Glomerular endothelial cell (primary cell): ENCODE measurements around a stretch of chr15.

- RAMPAGE, long total RNA: no peak
Observed at GRCh38 chr15:69524793-69525201, 72.2 kb downstream of the RPLP1 start.

- RAMPAGE, long total RNA: no peak
Observed at GRCh38 chr15:69591707-69592343, 139.2 kb downstream of the RPLP1 start.

DNA sequence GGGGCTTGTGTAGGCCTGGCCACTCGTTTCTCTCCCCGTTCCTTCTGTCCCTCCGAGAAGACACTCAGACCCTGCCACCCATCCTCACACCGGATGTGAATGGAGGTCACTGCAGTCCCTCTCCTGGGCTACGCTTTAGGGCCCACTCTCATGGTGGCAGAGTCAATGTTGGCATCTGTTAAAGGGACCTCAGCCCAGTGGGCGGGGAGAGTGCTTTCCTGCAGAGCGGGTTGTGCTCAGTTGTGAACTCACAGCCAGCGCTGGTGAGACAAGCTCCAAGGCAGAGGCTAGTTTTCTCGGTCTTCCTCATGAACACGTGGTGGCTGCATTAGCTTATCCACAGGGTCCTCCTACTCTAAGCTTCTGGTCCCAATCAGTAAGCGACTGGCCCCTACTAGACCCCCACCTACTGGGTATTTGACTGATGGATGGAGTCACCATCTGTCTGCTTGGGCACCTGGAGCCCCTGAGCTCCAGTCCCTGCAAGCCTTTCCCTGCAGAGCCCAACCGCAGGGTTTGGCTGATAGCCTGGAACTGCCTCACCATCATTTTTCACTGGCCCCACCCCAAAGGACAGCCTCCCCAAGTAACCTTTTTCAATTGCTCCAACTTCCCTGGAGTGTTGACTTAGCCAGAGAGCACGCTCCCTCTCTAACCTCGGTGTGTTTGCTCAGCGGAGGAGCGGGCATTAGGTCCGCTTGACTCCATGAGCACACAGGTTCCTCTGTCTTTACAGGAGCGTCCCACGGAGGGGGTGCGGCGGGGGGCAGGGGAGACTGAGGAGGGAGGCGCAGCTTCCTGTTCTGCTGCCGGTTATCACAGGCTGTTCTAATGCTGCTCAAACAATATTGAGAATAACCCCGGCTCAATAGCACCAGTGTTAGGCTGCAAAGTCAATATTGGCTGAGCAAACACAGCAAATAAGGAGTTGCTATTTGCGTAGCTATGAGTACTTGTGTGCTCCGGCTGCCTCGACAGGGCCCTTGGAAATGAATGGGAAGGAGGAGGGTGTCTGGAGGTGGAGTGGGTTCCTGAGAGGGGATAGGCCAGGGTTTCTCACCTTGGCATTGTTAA is 141.6 kb downstream of the RPLP1 start:
- RAMPAGE, long total RNA: no peak

DNA sequence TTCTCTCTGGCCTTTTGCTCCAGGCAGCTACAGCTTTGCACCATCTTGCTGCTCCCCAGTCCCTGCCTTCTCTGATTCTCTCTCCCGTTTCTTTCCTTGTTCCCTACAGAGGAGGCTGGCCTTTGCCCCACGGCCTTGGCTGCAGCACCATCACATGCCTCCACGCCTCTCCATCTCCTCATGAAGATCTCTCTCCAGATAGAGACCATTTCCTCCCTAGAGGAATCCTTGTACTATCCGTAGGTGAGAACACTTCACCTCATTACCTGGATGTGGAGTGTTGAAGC is 176.0 kb downstream of the RPLP1 start:
- RAMPAGE, long total RNA: no peak

DNA sequence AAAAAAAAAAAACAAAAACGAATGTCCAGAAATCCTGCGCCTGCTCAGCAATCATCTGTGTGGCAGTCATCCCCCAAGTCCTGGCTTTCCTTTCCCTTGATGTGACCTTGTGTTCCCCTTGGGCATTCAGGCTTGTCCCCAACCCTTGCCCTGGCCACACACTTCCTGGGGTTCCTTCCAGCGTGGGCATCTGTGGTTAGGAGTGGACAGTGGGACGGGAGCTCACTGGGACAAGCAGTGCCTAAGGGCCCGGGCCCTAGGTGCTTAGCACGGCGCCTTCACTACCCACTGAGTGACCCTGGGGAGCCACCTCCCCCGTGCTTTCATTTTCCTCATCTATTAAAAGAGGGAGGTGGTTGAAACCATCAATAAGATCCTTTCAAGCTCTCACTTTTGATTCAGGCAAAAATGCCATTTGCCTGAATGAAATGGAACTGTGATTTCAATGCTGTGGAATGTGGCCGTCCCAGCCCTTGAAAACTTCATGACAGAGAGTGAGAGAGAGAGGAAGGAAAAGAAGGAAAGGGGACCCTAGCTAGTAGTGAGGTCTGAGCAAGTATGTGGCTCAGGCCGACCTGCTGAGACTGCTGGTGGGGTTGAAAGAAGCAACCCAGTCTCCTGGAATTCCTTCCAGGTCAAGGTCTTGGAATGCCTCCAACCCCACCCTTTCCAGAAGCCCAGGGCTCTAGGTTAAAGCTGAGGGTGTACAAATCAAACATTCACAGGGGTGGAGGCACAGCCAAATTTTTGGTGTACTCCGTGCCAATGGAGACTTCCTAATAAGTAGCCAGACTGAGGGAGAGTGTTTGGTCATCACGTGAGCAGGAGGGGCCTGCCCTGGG is 302.9 kb downstream of the TLE3 start:
- RAMPAGE, long total RNA: no peak

DNA sequence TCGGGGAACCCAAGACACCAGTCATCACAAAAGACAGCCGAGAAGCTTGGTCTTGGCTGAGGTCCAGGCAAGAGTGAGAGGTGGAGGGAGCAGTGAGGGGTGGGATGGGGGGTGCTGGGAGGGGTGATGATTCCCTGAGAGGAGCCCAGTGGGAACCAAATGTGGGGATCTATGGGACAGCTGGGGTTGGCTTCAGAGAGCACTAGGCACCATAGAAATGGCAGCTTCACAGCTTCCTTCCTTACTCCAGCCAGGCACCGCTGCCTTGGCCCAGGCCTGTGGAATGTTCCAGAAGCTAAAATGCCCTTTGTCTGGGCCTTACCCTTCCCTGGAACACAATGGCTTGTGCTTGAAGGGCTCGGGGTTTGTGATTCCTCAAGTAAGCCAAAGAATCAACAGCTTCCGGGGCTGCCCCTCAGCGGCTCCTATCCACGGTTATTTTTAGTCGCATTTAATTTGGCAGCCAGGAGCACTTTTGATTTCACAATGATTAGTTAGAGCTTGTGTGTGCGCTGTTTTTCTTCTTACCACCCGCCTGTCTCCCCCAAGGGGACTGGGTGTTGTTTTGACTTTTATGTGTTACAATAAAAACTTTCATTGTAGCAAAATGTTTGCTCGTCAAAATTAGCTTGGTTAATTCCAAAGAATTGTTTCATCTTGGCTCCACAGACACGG is 74.0 kb downstream of the TLE3 start:
- RAMPAGE, long total RNA: no peak

DNA sequence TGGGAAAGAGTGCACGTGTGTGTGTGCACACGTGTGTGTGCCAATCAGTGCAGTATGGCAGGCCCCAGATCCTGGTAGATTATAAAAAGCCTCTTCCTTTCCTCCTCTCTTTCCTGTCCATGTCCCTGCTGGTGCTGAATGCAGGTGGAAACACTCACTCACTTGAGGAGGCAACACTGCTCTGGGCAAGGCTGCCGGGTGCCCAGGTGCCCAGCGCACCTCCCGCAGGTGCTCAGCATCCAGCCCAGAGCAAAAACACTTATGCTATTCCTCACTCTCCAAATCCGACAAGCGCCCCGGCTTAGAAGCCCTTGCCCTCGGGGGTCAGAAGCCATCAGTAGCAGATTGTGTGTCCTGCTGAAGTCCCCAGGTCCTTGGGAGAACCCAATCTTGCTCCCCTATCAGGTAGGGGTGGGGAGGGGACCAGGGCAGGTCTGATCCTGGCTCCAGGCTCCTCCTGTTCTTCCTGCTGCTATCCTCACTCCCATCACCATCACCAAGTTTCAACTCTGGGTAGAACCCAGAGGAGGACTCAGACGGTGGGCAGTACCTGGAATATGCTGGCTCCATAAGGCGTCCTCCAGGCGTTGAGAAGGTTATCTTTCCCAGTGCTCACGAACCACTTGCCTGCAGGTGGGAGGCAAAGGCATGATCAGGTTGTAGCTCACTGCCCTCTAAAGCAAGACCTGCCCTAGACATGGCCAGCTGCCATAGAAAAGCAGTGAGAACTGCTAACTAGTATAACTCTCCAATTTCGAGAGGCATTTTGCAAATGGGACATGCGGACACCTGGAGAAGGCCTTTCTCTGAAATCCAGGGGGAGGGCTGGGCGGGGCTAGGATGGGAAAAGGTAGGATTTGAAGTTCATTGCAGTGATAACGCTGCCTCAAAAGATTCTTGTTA is 46.6 kb downstream of the TLE3 start:
- RAMPAGE, long total RNA: no peak

DNA sequence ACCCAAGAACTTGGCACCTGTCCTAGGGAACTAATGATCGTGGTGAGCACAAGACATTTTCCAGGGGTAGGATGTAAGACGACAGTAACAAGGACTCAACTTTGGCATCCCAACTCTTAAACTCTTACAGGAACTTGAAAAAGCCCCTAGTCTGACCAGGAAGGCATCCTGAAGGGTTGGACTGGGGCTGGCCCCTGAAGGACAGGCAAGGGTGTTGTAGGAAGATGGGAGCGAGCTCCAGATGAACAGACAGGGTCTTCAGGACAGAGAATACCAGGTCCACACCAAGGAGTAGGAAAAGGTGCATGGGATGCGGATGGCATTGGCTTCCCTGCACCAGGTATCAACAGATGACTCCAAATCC is 32.2 kb downstream of the TLE3 start:
- RAMPAGE, long total RNA: no peak

DNA sequence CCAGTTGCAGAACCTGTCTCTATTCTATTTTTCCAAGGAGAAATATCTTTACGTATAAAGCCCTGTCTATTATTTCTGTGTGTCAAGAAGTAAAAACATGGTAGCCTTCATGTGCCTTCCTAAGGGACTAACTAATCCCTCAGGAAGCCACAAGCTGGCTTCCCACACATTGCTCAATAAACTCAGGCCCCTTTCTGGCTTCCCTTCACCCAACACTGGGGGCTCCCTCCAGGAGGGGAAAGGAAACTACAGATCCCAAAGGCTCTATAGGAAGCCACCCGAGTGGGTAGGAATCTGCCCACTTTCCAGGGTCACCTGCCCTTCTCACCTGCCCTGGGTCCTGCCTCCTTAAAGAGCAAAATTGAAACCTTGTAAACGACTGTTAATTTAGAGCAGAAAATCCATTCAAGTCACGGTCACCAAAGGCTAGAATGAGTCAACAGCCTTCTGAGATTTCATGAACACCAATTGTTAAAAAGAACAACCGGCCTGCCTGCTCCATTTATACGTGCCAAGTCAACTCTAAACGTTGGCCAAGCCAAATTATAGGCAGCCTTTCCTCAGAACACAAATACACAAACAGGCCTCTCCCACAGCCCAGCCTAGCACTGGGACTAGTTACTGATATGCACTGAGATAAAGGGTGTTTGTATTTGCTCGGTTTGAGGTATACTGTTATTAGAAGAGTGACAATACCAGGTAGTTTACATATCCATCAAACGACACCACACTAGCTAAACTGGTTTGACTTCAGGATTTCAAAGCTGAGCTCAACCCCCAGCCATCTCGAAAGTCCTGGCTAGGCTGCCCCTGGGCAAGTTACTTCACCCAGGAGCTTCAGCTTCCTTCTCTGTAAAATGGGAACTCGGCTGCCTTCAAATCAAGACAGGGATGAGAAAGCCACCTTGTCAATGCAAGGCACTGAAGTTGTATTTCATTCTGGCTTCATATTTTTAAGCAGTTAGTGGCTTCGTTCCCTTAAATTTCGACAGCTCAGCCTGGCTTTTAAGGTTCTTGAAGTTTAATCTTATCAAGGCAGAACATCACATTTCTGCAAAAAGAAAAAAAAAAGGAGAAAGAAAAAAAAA is 4.3 kb downstream of the TLE3 start:
- RAMPAGE, long total RNA: no peak

GRCh38 chr15:70095982-70096118 is 1.9 kb downstream of the TLE3 start:
- RAMPAGE, long total RNA: no peak

DNA sequence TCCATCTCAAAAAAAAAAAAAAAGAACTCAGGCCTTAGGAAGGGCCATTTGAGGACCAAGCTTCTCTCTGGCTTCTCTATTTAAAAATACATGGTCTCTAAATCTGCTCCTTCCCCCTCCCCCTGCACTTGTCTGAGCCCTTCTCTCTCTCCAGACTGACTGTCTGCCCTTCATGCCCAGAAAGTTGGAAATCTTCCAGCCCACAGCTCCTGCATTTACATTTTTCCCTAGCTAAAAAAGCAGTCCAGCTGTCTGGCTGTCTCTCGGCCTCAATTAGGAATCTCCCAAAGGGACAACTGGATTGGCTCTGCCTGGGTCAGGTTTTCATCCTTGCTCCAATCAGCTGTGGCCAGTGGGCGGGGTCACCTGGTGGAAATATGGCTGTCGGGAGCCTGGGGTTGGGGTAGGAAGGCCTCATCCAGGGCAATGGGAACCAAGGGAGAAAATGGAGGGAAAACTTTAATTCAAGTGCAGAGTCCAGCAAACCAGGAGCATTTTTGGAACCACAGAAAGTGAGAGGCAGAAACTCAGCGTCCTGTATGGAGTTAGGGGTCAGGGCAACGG is 50.8 kb upstream of the TLE3 start:
- RAMPAGE, long total RNA: no peak

DNA sequence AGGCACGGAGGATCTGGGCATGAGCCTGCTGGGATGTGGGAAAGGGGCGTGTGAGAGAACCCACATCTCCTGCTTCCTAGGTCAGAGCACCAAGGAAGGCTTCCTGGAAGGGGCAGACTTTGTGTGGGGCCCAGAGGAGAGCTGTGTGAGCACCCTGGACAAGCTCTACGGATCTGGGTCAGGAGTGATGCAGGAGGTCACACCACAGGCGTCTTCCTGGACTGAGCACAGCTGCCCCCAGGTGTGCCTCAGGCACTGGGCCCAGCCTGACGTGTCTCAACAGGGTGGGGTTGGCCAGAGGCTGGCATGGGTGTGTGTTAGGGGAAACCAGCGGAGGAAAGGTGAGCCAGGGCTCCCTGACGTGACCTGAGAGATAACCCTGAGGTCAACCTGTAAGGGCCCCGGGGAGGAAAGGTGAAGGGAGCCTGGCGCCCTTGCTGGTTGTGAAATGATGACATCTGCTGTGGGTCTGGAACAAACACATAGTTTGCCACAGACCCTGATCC is 100.1 kb upstream of the TLE3 start:
- RAMPAGE, long total RNA: no peak

GRCh38 chr15:70246135-70246334 is 148.3 kb upstream of the TLE3 start:
- RAMPAGE, long total RNA: no peak

GRCh38 chr15:70258305-70259423 is 160.9 kb upstream of the TLE3 start:
- RAMPAGE, long total RNA: no peak

DNA sequence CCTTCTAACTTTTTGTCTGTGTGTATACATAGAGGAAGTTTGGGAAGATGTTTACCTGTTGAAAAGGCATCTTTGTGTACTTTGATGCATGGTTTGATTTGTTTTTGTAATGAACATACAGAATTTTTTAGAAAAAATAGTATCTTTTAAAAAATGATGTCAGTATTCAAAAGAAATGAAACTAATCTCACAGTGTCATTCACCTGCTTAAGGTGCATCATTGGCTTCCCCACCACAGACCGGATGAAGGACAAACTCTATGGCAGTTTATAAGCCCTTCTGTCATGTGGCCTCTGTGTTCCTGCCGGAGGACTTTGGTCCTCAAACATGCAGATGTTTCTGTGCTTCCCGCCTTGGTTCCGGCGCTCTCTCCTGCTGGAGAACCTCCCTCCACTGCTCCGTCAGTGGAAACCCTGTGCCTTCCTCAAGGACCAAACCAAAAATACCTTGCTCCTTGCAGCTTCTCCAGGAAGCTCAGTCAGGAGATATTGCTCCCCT is 326.3 kb downstream of the UACA start:
- RAMPAGE, long total RNA: no peak

GRCh38 chr15:70504037-70505200 is 258.9 kb downstream of the UACA start:
- RAMPAGE, long total RNA: no peak

DNA sequence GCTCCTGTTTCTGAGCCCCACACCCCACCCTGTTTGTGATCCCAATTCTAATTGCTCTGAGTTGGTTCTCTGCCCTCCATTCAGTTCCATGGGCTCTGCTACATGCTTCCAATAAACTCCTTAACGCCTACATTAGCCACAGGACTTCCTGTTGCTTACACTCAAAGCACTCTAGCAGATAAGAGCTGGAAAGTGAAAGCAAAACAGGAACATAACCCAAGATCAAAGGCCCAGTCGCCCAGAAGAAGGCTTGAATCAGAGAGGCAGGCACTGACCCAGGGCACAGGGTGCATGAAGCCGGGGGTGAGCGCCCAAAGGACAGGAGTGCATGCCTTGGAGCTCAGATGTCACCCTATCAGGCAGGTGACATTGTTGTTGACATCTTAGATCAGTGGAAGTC is 235.1 kb downstream of the UACA start:
- RAMPAGE, long total RNA: no peak

DNA sequence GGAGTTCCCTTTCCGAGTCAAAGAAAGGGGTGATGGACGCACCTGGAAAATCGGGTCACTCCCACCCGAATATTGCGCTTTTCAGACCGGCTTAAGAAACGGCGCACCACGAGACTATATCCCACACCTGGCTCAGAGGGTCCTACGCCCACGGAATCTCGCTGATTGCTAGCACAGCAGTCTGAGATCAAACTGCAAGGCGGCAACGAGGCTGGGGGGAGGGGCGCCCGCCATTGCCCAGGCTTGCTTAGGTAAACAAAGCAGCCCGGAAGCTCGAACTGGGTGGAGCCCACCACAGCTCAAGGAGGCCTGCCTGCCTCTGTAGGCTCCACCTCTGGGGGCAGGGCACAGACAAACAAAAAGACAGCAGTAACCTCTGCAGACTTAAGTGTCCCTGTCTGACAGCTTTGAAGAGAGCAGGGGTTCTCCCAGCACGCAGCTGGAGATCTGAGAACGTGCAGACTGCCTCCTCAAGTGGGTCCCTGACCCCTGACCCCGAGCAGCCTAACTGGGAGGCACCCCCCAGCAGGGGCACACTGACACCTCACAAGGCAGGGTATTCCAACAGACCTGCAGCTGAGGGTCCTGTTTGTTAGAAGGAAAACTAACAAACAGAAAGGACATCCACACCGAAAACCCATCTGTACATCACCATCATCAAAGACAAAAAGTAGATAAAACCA is 59.2 kb downstream of the THSD4 start:
- RAMPAGE, long total RNA: no peak

GRCh38 chr15:71279198-71280467 is 164.4 kb downstream of the THSD4 start:
- RAMPAGE, long total RNA: no peak

DNA sequence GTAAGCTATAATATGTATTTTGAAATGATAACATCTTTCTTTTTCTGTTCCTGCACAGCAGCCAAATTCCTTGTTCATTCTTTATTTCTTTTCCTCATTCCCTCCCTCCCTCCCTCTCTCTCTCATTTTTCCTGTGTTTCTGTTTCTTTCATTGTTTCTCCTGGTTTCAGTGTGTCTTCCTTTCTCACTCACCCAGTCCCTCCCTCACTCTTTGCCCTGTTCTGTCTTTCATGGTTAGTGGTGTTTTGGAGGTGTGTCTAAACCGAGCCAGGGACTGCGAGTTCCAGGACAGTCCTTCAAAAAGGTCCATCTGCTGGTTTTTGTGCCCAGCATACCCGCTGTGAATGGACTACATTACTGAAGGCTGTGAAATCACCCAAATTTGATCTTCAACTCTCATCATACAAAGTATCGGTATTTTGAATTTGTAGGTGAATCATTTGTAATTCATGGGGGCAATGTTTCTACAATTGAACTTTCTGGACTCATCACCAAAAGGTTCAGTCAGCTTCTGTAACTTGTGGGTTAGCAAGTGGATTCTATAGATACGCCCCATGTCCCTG is 165.3 kb downstream of the THSD4 start:
- RAMPAGE, long total RNA: no peak